PC-3 (cell line): ENCODE measurements around the genes MAP3K1 and SETD9.

DNA sequence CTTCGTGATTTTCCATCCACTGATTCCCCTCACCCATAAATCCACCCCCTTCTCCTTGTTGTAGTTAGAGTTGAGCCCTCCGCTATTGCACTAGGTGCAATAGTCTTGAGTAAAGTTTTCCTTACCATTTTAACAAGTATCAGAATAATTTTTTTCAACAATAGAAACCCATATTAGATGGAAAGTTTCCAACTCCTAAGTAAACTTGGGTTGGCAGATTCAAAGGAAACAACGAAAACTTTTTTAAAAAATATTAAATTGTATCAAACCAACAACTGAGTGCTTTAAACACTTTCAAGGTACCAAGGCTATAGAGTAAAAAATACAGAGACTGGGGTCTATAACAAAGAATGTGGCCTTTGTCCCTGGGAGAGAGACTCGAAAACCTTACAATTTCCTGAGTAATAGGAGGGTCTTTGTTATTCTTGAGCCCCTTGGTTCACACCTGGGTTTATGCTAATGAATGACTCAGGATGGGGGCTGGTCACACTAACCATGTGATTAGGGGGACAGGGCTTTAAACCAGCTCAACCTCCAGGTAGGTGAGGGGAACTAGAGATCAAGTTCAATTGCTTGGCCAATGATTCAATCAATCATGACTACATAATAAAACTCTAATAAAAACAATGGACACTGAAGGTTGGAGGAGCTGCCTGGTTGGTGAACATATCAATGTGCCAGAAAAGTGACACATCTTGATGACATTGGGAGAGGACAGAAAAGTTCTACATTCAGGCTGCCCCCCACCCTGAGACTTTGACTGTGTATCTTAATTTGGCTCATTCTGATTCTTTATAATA, 50.3 kb downstream of the PLPP1 start:
- RAMPAGE, long total RNA = no peak

- RAMPAGE, long total RNA = no peak
These were observed 12.9 kb downstream of the PLPP1 start for GRCh38 chr5:55521729-55522419.

- RAMPAGE, long total RNA = no peak
These were observed 62.8 kb upstream of the PLPP1 start for GRCh38 chr5:55597154-55598351.

DNA sequence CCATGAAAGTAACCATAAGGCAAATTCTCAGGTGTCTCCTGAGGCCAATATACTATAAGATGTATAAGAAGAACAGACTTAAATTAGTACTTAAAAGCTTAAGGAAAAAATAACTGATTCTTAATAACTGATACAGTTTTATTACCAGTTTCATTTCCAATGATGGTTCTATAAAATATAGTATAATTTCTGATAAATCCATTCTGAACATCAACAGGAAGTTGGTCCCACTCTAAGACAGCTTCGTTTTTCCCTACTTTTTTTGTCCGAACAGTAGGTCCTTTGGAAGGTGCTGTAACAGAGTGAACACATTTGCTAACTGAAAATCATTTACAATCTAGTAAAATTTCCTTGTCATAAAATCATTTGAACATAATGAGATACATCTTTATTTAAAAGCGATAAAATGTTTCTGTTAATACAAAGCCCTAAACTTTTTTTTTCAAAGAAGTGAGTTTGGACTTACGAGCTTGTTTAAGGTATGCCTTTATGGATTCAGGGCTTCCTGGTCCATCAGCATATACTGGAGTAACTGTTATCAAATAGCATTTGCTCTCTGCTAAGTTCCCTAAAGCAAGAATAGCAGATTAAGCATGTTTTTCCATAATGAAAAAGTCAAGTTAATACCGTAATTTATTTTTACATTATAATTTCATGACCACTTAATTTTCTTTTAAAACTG, 42.8 kb downstream of the IL6ST start:
- RAMPAGE, long total RNA = no peak

GRCh38 chr5:56050383-56051040, 55.7 kb upstream of the IL6ST start:
- RAMPAGE, long total RNA = no peak

DNA sequence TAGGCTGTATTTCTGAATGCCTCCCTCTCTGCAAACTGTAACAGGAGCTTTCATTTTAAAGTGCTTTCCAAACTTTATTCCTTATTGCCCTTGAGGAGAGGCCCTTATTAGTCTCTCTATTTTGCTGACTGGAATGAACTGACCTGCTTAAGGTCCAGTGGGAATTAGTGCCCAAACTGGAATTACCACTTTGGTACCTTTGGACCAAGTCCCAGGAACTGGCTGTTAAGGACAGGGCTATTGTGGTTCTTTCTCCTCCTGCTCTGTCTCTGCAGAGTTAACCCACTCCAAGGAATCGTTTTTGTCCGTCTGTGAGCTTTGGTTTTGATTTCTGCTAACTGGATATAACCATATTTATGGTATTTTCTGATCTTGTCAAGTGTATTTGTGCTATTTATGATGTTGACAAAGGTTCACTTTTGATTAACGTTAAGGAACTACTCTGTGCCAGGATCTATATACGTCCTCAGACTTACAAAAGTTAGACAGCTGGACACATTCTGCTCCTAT, 189.0 kb upstream of the ANKRD55 start:
- RAMPAGE, long total RNA = no peak

GRCh38 chr5:56534066-56534717, 281.2 kb upstream of the MAP3K1 start:
- RAMPAGE, long total RNA = no peak

DNA sequence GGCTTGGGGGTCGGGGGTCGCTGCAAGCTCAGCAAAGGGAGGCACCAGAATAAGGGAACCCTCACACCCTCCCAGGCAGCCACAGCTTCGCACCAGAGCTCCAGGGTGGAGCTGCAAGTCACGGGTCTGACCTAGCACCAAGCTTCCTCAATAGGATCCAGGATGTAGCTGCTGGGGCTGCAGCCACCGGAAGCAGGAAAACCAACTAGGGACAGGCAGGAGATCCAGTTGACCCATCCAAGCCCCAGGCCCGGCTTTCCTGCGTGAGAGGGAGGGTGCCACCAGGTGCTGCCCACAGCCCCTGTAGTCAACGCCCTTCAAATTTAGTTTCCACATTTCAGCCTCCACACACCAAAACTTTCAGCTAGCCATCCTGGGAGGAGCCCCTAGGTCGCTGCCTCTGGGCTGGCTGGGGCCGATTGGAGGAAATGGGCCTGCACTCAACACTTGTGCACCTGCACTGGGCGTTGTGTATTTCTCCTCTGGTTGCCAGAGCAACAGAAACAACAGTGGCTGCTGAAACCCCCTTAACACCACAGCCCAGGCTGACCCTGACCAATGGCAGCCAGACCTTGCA, 226.6 kb upstream of the MAP3K1 start:
- RAMPAGE, long total RNA = no peak

DNA sequence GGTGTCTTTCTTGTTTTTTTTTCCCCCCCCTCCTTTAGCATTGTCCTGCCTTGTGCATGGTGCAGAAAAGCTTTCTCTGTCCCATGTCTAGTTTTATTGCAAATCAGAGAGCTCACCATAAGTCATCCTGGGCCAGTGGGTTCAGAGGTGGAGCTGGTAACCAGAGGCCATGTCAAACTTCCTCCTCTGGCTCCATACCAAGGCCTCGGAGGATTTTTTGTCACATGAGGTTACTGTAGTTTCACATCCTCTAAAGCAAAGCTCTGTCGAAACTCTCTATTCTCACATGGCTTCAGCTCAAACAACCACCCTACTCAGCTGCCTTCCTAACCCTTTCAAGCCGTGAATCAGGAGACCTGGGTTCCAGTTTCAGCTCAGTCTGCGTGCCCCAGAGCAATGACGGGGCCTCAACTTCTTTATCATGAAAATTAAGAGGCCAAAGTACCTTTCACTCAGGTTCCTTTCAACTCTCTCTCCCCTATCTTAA, 145.3 kb upstream of the MAP3K1 start:
- RAMPAGE, long total RNA = no peak

GRCh38 chr5:56686139-56687257, 128.9 kb upstream of the MAP3K1 start:
- RAMPAGE, long total RNA = no peak

DNA sequence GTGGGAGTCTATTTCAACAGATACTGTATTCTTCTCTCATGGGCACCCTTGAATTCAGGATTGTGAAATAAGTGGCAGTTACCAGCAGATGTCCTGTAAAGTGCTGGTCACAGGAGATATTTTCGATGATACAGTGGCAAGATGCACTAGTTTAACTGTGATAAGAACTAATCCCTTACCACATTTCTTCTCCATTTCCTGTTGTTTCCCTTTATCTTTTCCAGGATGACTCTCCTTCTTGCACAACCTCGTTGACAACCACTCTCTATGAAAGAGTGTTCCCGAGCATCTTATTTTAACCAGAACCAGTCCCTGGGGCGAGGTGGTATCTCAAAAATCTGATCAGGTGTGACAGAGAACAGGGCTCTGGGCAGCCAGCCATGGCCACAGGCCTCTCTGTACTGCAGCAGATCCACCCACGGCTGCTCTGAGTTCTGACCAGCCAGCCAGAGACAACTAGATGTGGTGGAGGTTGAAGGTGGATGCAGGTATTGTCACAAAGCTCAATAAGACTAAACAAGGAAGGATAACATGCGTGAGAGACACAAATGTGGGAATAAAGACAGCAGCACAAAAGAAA, 51.3 kb upstream of the MAP3K1 start:
- RAMPAGE, long total RNA = no peak

DNA sequence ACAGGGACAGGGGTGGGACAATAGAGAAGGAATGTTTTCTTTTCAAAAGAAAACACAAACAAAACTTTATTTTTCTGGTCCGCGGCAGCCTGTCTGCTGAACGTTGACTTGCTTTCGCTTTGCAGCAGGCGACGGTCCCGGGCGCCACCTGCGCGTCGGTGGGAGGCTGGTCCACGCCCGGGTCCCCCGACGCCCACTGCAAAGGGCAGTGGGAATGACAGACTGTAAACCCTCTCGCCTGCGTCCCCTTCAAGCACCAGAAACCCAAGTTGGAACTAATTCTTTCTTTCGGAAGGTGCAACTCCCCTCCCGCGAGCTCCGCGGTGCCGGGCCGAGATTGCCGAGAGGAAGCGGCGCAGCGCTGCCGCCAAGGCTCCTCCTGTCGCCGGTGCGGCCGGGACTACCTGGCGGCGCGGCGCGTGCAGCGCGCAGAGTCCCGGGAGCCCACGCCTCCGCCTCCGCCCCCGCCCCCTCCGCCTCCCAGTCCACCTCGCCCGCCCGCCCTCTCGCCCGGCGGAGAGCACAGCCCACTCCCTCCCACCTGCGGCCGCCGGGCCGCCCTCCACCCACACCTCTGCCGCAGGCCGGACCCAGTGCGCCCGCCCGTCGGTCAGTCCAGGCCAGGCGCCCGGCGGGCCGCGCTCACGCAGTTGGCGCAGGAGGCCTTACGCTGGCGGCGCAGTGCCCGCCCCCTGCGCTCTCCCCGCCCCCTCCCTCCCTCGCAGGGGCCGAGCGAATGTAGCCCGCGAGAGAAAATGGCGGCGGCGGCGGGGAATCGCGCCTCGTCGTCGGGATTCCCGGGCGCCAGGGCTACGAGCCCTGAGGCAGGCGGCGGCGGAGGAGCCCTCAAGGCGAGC, at the start of gene MAP3K1:
TSS of gene MAP3K1 (plus strand) at position 731 of the 857 bp plus-strand sequence.
- RAMPAGE, long total RNA = no peak

GRCh38 chr5:56818927-56819725, 3.8 kb downstream of the MAP3K1 start:
- RAMPAGE, long total RNA = no peak

DNA sequence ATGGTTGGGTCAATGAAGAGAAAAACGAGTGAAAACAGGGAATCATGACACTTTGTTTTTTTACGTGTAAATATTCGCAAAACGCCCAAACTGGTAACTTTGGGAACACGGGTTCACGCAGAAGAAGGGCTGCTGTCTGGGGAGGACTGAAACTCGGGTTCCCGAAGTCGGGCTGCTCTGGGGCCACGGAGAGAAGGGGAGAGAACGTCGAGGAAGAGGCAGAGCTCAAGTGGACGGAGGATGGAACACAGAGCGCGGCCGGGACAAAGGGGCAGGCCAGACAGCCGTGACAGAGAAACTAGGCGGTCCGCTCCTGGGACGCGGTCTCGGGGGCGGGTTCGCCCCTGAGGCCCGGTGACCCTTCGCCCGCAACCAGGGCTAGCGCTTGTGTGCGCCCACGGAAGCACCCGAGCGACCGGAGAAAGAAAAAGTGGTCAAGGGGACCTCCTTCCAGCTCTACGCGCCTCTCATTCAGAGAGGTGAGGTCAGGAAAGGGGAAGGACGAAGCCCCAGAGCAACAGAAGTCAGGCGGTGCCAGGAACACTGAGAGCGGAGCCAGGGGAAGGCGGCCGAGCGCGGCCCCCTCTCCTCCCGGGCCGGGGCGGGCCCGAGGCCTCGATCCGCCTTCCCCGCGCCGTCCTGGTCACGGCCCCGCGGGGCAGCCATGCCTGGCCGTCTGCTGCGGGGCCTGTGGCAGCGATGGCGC, at the start of gene SETD9:
TSS of gene SETD9 (plus strand) at position 615 of the 706 bp plus-strand sequence.
- RAMPAGE, long total RNA = start-site peak on the plus strand centred at position 632 of the sequence, 41 bp wide, 23 and 11 reads in 2 replicates

GRCh38 chr5:57172240-57173122, 1.4 kb upstream of the GPBP1 start:
- RAMPAGE, long total RNA = no peak

- RAMPAGE, long total RNA = no peak
These were observed 2.5 kb downstream of the GPBP1 start for GRCh38 chr5:57176188-57176911.

- RAMPAGE, long total RNA = no peak
These were observed 10.4 kb downstream of the GPBP1 start for GRCh38 chr5:57184402-57184601.

DNA sequence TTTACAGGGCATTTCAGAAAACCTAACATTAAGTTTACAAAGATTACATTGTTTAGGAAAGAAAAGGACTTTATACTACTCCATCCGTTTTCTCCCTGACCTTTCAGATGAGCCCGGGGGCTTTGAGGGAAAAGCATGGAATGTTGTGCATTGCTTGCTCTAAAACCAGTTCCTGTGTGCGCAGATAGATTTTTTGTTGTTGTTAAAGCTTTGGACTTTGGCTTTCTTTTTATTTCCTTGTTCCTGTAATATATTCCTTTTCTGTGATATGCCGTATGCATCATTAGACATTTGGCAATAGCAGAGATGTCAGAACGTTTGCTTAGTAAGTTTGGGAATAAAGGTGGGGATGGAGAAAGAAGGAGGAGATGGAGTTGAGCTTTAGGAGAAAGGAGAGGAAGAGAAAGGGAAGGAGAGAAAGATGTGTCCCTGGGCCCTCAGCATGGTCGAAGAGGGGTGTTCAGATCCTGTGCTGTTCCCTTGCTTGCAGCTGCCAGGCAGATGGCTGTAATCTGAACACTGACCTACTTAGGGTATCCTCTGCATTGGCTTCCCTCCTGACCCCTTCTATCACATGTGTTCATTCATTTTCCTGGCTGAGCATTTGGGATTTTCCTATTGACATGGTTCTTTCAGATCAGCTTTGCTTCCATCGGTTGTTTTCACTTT, 26.3 kb downstream of the ACTBL2 start:
- RAMPAGE, long total RNA = no peak

DNA sequence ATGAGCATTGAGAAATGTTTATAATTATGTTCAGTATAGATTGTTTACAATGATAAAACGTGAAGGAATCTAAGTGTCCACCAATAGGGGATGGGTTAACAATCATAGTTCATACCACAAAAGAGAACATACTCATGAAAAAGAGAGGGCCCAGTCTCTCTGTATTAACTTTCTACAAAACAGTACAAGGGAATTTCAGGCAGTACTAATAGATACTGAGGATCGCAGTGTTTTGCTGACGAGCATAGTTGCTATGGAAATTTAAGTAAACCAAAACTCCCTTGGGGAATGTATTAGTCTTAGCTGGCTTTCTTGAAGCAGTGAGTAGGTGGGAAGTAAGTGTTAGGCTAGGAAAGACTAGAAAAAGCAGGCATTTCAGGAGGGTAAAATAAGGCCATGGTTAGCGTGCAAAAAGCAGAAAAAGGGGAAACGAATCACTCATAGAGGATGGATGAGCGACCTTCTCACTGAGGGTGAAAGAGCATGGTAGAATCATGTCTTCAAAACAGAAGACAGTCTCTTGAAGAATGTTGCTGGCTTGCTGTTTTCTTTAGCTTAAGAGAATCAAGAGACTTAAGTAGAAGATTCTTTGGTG, 84.3 kb upstream of the ACTBL2 start:
- RAMPAGE, long total RNA = no peak

GRCh38 chr5:57652239-57652468, 169.5 kb upstream of the ACTBL2 start:
- RAMPAGE, long total RNA = no peak